Cardiac atrium fibroblast (primary cell): Measurements from ENCODE around the gene PRSS8.

GRCh38 chr16:30896944-30897491 lies 604 bp downstream of the CTF1 start:
- RAMPAGE, long total RNA: no peak

- RAMPAGE, long total RNA: no peak
These were observed 1.2 kb upstream of the FBXL19 start for GRCh38 chr16:30922024-30922669.

DNA sequence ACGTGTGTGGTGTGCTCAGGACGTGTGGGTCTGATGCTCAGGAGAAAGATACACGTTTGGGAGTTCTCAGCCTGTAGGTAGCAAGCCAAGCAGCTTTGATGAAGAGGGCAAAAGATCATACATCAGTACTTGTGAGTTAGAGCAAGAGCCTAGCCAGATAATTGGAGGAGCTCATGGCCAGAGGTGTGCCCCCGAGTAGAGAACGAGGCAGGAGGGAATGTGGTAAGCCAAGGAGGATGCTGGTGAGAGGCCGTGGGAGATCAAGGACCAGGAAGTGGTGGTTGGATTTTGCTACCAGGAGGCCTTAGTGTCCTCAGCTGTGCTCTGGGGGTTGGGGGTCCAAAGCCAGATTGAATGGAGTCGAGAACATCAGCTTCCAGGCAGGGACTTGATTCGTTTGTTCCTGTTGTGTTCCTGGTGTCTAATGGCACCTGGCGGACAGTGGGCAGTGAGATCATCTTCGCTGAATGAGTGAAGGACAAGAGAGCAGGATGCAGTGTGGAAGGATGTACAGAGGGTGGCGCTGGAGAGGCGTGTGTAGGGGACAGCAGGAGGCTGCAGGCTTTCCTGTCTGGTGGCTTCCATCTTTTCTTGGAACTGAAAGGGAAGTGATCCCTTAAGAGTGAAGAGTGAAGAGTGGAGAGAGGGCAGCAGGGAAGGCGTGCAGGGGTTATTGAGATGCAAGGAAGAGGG lies 11.6 kb downstream of the FBXL19 start:
- RAMPAGE, long total RNA: no peak

- RAMPAGE, long total RNA: no peak
These were observed 11.3 kb upstream of the ORAI3 start for GRCh38 chr16:30937485-30937952.

DNA sequence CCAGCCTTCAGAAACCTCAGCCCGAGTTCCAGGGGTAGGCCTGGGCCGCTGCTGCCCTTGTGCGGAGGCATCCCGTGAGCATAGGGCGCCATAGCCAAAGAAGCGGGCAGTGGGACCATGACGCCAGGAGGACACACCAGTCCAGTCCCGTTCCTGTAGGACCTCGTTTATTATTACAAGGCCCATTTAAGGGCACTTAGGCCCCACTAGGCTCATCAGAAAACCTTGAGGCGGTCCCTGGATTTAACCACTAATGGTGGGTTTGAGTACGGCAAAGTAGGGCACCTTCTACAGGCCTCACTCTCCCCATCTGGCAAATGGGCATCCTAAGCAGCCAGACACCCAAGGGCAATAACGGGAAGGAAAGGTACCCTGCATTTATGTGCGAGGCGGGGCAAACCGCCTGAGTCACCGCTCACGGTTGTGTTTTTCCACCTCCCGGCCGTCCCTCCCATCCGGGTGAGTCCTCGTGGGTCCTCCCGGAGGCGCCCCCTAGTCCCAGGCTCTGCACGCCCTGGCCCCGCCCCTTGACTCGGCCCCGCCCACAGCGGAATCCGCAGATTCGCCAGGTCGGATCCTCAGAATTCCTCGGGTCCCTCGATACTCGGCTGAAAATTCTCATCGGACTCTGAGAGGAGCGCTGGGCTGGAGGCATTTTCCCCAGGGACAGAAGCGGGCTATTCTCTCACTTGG lies 688 bp upstream of the SETD1A start:
- RAMPAGE, long total RNA: no peak

DNA sequence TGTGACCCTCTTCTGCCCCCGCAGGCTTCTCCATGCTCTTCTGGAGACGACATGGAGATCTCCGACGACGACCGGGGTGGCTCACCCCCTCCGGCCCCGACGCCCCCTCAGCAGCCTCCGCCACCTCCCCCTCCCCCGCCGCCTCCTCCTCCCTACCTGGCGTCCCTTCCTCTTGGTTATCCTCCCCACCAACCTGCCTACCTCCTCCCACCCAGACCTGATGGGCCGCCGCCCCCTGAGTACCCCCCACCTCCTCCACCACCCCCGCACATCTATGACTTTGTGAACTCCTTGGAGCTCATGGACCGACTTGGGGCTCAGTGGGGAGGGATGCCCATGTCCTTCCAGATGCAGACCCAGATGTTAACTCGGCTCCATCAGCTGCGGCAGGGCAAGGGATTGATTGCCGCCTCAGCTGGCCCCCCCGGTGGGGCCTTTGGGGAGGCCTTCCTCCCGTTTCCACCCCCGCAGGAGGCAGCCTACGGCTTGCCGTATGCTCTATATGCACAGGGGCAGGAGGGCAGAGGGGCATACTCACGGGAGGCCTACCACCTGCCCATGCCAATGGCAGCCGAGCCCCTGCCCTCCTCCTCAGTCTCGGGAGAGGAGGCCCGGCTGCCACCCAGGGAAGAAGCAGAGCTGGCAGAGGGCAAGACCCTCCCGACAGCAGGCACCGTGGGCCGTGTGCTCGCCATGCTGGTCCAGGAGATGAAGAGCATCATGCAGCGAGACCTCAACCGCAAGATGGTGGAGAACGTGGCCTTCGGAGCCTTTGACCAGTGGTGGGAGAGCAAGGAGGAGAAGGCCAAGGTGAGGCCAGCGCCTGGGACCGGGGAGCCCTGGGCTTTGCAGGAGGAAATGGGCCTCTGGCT lies 8.3 kb downstream of the SETD1A start:
- RAMPAGE, long total RNA: no peak

DNA sequence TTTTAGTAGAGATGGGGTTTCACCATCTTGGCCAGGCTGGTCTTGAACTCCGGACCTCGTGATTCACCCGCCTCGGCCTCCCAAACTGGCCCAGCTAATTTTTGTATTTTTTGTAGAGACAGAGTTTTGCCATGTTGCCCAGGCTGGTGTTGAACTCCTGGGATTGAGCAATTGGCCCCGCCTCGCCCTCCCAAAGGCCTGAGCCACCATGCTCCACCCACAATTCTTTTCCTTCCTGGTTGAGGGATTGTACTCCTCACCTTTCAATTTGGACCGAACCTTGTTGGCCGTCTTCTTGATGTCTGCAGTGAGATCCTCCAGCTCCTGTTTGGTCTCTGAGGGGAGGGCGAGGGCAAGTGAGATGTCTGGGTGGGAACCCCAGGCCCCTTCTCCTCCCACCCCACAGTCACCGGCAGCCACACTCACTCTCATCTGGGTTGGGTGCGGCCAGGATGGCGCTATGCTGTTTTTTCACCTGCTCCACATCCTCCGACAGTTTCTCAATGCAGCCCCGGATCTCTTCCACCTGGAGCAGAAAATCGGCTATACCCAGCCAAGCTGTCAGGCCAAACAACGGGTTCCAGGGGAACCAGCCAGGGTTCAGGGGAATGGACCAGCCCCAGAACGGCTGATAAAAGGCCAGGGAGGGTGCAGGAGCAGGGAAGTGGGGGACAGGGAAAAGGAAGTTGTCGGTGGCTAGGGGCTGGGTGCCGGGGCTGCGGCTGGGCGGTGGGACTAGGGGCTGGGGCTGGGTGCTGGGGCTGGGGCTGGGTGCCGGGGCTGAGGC lies 9.6 kb downstream of the STX1B start:
- RAMPAGE, long total RNA: no peak

DNA sequence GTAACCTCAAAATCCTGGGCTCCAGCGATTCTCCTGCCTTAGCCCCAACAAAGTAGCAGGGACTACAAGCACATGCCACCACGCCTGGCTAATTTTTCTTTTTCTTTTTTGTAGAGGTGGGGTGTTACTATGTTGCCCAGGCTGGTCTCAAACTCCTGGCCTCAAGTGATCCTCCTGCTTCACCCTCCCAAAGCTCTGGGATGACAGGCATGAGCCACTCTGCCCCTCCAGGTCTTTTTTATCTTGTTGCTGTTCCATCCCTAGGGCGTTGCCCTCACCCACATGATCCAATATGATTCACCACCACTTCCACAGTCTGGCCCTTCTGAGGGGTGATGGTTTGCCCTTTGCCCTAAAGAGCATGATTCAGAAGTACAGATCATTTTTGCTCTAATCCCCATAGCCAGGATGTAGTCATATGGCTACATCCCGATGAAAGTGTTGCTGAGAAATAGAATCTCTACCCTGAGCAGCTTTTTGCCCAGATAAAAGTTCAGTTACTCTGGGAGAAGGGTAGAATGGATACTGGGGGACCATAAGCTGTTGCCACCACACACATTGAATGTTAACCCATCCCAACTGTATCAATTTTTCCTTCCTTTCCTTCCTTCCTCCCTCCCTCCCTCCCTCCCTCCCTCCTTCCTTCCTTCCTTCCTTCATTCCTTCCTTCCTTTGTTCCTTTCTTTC lies 18.8 kb downstream of the STX4 start:
- RAMPAGE, long total RNA: no peak

- RAMPAGE, long total RNA: no peak
These were observed 9.2 kb downstream of the ZNF668 start for GRCh38 chr16:31064782-31065336.

DNA sequence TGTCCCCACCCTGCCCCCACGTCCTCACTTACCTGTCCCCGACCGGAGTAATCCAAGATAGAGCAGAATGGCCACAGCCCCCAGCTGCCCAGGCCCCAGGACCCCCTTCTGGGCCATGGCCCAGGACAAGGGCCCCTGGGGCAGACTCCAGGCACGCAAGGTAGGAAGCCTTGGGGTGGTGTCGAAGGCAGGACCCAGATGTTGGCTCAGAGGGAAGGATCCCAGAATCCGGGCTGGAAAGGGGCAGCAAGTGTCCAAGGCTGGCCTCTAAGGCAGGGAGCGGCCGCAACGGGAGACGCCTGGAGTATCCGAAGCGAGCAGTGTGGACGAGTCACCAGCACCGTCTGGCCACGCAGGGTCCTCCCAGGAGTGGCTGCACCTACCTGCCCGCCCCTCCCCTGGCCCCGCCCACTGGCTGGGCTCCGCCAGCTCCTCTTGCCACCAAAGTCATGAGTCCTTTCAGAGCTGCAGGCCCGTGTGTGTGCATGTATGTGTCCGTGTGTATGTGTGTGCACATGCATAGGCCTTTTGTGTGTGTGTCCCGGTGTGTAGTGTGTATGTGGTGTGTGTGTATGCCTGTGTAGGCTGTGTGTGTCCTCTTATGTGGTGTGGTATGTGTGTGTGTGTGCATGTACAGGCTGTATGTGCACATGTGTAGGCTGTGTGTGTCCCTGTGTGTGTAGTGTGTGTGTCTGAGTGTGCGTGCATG lies at the start of gene PRSS8:
TSS of gene PRSS8 (minus strand) at position 346 of the 709 bp plus-strand sequence.
- RAMPAGE, long total RNA: no peak

- RAMPAGE, long total RNA: no peak
These were observed 7.5 kb downstream of the FUS start for GRCh38 chr16:31187265-31187974.

DNA sequence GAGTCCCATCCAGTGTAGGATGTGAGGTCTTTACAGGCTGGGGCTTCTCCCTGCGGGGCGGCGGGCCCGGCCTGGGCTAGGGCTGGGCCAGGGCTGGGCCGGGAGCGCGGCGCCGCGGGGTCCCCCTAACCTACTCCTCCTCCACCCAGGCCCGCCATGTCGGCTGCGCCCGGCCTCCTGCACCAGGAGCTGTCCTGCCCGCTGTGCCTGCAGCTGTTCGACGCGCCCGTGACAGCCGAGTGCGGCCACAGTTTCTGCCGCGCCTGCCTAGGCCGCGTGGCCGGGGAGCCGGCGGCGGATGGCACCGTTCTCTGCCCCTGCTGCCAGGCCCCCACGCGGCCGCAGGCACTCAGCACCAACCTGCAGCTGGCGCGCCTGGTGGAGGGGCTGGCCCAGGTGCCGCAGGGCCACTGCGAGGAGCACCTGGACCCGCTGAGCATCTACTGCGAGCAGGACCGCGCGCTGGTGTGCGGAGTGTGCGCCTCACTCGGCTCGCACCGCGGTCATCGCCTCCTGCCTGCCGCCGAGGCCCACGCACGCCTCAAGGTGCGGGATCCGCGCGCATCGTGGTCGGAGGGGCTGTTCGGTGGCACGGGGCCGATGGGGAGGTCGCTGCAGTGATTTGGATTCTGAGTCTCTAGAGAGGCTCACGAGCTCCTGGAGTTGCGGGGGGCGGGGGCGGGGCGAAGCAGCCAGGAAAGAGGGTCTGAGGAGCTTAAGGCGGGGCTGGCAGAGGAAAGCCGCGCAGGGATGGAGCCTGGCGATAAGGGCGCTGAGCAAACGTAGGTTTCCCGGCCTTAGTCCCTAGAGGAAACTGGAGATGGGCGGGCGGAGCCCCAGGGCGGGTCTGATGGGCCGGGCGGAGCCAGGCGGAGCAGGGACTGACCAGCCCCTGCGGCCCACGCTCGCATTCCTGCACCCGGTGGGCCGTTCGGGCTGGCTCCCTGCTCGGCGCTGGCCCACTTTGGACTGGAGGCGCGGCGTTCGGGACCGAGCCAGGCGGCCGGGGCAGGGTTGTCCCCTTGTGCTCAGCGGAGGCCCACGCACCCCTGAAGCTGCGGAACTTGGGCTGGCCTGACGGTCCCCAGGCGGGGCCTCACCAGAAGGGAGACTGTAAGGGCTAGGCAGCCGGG lies 1.0 kb downstream of the TRIM72 start:
- RAMPAGE, long total RNA: no peak

DNA sequence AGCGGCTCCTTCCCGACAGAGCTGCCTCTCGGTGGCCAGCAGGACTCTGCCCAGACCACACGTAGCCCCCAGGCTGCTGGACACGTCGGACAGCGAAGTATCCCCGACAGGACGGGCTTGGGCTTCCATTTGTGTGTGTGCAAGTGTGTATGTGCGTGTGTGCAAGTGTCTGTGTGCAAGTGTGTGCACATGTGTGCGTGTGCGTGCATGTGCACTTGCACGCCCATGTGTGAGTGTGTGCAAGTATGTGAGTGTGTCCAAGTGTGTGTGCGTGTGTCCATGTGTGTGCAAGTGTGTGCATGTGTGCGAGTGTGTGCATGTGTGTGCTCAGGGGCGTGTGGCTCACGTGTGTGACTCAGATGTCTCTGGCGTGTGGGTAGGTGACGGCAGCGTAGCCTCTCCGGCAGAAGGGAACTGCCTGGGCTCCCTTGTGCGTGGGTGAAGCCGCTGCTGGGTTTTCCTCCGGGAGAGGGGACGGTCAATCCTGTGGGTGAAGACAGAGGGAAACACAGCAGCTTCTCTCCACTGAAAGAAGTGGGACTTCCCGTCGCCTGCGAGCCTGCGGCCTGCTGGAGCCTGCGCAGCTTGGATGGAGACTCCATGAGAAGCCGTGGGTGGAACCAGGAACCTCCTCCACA lies 23.2 kb upstream of the ITGAX start:
- RAMPAGE, long total RNA: no peak

DNA sequence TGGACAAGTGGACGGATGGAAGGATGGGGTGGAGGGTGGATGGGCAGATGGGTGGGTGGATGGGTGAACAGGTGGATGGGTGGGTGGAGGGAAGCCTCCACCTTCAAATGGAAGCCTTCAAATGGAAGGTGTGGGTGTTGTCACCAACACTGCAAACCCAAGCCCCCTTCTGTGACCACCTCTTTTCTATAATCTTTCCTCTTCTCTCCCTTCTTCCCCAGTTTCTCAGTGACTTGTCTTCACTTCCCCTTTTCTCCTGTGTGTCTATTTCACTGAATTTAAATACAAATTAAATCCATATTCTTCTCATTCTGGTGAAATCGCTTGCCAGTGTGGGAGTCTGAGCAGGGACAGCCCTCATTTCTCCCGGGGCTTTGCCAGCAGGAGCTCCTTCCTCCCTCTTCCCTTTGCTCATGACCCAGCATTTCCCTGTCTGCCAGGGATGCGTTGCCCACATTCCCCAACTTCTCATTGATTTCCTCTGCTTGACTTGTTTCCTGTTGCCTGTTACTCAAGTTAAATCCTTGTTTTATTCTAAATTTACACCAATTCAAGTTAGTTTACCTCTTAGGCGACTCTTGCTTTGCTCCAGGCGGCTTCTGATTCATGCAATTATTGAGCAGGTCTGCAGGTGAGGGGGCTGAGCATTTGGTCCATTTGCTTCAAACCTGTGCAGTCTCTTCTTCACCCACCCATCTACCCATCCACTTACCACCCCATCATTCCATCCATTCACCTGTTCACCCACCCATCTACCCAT lies 6.3 kb upstream of the ITGAX start:
- RAMPAGE, long total RNA: no peak

DNA sequence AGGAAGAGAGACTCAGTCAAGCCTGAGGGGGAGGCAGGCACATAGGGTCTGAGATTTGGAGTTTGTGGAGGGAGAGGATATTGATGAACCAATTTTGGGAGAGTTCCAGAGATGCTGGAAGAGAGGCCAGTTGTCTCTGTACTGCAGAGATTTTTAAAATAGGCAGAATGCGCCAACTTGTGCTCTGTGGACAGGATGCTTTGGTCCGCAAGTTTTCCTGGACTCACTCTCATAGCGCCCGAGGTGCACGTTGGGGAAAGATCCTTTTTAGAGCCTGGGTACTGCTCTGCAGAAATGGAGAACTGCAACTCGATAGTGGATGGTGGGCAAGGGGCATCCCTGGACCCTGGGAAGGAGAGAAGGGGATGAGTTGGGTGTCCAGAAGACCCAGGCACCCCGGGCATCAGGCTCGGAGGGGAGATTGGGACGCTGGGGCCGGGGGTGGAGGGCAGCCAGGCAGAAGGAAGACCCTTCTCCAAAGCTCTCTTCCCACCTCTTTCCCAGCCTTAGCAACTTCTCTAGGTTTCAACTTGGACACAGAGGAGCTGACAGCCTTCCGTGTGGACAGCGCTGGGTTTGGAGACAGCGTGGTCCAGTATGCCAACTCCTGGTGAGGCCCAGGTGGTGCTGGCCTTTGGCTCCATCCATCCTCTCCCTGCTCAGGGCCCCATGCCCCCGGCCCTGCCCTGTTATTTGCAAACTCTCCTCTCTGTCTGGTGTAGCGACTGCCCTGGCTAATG lies 583 bp downstream of the ITGAX start:
- RAMPAGE, long total RNA: no peak

DNA sequence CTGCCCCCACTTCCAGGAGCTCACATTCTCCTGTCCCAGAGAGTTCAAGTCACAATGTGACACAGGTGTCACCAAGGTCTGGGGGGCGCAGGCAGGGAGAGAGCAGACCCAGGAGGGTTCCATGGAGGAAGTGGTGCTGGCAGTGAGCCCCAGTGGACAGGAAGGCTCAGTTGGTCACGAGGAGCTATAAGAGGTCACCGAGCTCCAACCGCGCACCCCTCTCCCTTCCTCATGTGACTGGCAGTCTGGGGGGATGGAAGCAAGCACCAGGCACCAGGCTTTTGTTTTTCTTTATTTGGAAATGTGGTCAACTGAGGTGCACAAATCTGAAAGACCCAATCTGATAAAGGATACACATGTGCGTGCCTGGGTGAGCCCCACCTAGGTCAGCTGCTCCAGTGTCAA lies 2.5 kb downstream of the ITGAD start:
- RAMPAGE, long total RNA: no peak

GRCh38 chr16:31400070-31400334 lies 6.9 kb downstream of the ITGAD start:
- RAMPAGE, long total RNA: no peak

DNA sequence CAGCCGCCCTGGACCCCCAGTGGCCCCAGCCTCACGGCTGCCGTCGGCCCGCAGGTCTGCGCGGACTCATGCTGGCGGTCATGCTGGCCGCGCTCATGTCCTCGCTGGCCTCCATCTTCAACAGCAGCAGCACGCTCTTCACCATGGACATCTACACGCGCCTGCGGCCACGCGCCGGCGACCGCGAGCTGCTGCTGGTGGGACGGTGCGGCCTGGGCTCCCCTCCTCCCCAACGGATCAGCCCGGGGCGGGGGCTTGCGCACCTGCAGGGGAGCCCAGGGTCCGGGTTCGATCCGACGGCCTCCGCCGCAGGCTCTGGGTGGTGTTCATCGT lies 5.6 kb downstream of the SLC5A2 start:
- RAMPAGE, long total RNA: no peak

DNA sequence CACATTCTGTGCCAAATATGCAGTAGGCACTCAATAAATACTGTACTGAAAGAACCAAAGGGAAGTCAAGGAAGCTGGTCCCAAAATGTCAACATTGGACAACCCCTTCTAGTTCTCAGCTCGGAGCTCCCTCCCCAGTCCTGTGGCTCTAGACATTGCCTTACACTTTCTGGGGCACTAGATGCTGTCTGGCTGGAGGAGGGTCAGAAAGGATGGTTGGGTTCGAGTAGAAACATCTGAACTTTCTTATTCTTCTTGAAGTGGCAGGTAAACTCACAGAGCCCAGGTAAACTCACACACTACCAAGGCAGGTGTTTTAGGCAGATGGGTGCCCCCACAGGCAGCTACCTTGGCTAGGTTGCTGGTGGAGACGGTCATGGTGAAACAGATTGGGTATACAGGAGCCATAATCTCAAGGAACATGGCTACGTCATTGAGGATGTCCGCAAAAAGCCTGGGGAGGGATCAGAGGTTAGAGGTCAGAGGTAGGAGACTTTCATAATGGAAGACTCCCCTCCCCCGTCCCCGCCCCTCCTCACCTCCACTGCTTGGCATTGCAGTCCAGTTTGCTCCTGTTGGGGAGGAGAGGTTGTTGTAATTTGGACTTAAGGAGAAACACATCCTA lies 9.1 kb downstream of the RUSF1 start:
- RAMPAGE, long total RNA: no peak

- RAMPAGE, long total RNA: no peak
These were observed 9.8 kb downstream of the AHSP start for GRCh38 chr16:31537259-31538095.